ENCODE measurements around a stretch of chr5.

- PRO-cap: no peak
Measured at GRCh38 chr5:108379975-108380279, 2.0 kb downstream of the FBXL17 start.

GRCh38 chr5:108382727-108383749 lies 1.1 kb upstream of the FBXL17 start:
- PRO-cap: no peak

DNA sequence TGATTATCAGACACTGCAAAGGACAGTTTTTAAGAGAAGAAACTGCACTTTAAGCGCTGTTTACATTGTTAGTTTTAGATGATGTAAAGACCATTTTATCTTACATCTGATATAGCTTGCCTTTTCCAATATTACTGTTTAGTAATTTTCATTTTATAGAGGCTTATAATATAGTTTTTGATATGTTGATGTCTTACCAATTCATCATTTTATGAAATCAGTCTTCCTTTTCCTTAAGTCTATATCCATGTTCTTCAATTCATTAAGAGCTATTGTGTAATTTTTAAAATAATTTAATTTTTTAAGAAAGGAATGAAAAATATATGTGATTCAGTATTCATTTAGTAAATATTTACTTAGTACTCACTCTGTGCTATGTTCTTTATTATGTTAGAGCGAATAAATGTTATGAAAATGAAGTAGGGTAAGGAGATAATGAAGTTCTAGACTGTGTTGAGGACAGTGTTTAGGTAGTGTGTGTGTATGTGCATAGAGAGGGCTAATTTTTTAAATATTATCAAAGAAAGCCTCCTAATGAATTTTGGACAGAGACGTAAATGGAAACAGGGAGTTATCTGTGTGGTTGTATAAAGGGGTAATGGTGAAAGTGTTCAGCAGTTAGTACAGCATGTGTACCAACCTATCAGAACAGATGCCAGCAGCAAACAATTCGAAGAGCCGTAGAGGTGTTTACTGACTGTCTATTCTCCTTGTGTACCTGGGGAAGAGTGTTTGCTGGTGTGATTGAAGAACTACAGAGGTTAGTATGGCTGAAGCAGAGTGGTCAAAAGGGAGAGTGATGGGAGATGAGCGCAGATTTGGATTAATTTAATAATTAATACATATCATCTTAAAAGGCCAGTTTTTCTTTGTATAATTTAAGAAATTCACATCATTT lies 216.3 kb downstream of the FER start:
- PRO-cap: no peak

DNA sequence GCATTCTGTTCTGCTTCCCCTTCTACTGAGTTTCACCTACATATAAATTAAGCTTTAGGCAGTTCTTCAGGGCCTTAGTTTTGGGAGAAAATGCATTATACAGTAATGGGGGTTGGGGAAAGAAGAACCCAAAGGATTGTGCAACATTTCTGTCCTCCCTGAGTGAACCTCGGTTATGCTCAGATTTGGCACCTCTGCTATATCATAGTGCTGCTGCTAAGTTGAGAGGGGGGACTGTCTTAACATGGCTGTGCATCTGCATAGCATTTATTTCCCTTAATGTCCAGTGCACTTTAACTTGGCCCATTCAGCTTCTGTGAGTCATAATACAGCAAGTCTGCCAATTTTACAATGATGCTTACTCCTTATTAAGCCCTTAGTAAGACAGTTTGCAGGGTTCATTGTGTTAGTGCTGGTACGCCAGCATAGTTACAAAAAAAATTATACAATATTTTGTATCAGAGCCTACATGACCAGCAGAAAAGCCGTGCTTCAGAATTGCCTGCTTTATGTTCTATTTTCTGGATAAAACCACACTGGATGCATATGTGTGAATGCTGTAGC lies 80.0 kb downstream of the PJA2 start:
- PRO-cap: no peak

GRCh38 chr5:109468572-109469299 lies 59.0 kb upstream of the PJA2 start:
- PRO-cap: no peak

DNA sequence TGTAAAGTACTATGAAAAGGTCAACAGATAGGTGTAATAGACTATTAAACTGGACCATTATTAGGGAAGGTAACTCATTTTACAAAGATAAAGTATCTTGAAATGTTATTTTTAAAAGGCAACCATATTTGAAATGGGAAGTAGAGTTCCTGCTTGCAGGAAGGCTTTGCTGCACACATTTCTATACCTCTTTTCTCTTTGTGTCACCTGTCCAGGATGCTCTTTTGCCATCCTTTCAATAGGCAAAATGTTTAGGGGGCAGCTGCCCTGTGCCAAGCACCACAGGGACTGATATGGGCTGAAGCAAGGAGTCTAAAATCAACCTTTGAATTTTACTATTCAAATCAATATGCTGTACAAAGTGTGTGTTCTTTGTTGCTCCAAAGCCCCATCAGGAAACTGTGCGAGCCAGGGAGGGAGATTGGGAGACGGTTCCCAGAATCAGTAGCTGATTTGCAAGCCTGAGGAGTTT lies 16.1 kb upstream of the MAN2A1 start:
- PRO-cap: no peak

DNA sequence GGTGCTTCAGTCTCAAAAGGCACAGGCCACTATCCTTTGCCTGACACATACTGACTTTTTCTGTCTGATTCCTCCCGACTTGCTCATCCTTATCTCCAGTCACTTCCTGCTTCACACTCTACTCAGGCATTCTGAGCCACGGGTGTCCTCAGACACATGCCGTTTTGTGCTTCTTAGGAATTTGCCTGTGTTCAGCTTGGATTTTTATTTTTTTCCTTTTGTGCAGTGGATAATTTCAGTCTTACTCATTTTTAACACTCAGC lies 54.0 kb downstream of the MAN2A1 start:
- PRO-cap: no peak

DNA sequence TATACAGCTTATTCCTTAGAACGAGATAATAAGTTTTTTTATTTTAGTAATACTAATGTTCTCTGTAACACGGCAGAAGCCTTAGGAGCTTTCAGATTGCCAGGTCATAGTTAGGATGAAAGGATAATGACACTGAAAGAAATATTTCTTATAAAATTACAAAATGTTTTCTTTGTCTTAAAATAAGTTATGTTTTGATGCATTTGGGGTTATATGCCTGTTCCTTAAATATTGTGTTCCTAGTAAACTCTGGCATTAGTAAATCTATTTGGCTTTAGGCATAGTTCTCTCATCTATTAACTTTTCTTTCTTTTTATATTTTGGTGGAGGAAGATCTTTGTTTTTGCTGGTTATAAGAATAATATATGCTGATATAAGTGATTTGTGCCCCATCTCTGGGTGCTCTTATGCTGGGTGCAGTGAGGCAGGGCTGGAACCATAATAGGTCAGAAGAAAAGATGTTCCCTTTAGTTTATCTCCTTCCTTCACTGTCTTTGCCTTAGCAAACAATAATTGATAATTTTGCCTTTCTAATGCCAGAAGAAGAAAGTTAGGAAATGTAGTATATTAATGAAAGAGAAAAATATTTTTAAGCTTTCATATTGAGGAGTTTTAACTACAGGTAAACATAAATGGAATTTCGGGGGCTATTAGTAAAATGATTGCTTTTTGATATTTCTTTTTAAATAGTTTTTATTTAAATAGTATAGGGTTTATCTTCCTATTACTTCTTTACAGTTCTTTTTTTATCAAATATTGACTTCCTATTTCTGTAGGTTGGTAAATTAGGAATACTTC lies 100.9 kb downstream of the MAN2A1 start:
- PRO-cap: no peak

GRCh38 chr5:109921566-109922382 lies 232.0 kb downstream of the MAN2A1 start:
- PRO-cap: no peak

- PRO-cap: no peak
Measured at GRCh38 chr5:109951657-109952172, 262.0 kb downstream of the MAN2A1 start.

- PRO-cap: no peak
Measured at GRCh38 chr5:110737988-110738439, 793 bp upstream of the SLC25A46 start.

- PRO-cap: no peak
Measured at GRCh38 chr5:110917416-110918003, 154.0 kb upstream of the TSLP start.

DNA sequence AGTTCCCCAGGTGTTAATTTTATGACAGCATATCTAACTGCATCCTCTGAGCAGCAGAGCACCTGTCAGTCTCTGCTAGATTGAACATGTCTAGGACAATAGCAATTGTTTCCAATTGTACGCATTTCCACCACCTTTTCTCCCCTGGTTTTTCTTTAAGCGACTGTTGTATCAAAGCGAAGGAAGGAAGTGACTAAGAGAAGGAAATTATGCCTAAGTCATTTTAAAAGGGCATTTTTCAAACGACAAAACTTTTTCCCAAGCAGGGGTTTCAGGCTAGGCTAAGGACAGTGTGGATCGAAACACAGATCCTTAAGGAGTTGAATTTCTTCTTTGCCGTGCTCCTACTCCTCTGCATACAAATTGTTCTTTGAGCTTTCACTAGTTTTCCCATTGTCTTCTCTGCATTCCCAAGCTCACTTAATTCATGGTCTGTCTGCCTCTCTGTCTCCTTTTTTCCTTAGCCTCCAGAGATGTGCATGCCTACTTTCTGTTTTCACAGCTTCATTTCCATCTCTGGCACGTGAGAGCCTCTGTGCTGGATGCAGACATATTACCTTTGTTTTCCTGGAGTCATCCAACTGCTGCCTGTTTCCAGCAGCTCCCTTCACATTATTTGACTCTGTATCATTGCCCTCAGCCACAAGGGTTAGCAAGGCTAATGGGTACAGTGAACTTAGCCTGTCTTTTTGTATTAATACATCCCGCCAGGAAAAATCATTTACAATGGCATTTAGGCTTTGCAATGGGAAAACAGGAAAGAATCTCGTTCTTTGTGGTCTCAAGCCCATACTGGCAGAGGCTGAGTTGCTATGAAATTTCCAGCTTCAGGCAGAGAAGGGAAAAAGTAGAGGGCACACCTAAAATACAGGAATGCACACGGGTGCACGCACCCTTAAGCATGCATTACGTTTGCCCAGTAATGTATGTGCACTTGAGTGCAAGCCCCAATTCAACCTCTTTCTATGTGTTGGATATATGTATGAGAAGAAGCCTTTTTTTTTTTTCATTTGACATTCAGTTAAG lies 39.6 kb upstream of the STARD4 start:
- PRO-cap: no peak

DNA sequence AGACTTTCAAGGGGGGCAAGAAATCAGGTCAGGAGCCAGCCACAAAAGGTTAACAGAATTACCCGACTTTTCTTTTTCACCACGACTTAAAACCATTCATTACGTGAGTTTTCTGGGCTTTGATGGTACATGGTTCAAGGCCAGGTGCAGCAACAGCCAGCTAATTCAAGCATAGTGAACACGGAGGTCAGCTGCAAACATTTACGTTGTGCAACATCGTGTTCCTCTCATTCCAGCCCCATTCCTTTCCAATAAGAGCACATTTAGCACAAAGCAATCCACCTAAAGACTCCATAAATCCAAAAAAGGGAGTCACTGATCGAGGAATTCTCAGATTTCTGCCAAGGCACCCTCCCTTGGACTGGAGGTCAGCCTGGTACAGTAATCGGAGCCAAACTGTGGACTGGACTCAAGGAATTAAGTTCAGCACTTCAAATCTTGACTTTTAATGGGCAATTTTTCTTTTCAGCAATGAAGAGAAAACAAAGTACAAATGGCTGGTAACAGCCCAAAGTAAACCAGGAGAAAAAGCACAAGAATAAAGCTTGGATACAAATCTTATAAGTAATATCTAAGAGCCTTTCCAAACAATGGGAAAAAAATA lies 14.3 kb downstream of the NREP start:
- PRO-cap: no peak

GRCh38 chr5:112254908-112255799 lies 163.9 kb downstream of the EPB41L4A start:
- PRO-cap: no peak

- PRO-cap: no peak
Measured at GRCh38 chr5:112418385-112418957, 606 bp downstream of the EPB41L4A start.

DNA sequence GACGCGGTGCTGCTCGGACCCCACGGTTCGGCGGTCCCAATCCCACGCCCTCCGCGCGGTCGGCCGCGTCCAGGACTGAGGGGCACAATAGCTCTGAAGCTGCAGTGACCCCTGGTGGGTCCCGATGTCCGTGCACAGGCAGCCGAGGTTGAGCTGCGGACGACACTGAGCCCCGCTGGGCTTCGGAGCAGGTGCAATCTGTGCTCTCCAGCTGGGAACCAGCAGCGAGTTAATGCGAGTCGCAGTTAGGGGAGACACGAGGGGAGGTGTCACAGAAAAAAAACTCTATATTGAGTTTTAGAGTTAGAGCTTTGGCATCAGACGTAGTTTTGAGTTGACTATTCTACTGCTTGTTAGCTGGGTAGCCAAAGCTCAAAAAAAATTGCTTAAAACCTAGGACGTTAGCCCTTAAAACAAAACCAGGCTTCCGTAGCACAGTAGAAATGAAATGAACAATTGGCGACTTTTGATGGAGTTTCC lies 1.3 kb upstream of the EPB41L4A start:
- PRO-cap: unidirectional peak, minus-strand start at position 77 of the sequence

DNA sequence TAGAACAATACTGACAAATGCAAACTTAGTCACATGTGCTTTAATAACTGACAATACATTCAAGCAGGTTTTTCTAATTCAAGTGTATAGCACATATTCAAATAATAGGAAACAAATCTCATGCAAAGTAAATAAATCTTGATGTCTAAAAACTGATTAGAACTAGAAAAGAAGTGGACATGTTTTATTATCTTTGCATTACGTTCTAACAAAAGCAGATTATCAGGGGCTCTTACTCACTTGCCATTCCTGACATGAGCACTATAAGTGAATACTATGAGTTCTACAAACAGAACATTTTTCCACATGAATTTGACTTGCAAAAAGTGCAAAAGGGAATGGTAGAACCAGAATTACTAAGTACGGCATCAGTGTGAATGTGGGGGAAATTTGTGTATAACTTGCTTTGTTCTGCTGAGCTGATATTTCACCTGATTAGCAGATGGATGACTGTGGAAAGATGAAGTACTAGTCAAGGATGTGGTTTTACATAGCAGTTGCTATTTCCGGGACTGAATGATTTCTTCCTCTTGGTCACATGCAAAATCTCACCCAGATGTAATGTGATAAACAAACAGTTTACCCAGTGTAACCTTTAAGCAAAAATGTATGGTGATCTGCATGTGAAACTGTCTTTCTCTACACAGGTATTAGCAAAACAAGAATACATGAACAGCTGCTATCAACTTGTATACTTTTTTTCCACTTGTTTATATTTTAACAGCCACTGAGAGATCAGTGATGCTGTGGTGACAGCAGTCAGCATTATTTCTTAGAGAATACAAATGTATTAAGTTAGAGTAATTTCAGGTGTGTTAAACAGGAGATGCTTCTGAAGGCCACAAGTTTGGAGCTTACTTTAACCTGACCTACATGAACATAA lies 46.0 kb downstream of the DCP2 start:
- PRO-cap: no peak

DNA sequence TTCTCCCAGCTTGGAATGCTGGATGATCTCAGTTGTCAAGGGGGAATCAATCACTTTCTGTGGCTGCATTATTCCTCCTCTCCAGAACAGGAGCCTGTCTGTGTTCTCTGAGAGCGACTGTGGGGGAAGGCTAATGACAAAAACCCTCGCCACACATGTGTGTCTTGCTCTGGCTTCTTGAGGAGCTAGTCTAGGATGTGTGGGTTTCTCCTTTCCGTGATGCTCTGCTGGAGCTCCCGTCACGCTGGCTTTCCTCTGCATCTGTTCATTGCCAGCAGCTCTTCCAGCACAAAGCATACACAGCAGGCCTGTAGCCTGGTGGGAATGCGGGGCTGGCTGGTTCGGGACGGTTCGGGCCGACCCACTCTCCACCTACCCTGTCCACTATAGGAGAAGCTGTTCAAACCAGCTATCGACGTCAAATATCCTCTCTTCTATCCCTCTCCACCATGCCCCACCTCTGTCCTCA lies 82.9 kb downstream of the DCP2 start:
- PRO-cap: no peak

DNA sequence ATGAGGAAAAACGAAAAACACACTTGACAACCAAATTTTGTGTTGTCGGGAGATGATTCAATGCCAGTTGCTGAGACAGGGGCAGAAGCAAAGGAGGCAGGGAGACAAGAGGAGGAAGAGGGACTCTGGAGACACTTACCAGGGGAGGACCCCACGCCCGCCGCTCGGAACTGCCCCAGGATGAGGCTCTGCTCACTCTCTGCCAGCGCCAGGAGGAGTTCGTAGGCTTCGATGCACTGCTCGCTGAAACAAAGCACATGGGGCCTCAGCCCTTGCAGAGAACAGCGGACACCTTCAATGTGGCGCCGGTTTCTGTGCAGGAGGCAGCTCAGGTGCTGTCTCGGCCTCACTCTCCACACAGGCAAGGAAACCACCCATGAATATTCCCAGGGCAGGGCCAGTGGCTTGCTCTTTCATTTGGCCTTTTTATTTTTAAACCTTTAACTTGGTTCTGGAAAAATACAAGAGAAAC lies 91.4 kb downstream of the DCP2 start:
- PRO-cap: no peak

Data from ureter (tissue), 1 donor.